AG09319 (cell line): Measurements from ENCODE around the genes ADAMTS17 and LINS1.

DNA sequence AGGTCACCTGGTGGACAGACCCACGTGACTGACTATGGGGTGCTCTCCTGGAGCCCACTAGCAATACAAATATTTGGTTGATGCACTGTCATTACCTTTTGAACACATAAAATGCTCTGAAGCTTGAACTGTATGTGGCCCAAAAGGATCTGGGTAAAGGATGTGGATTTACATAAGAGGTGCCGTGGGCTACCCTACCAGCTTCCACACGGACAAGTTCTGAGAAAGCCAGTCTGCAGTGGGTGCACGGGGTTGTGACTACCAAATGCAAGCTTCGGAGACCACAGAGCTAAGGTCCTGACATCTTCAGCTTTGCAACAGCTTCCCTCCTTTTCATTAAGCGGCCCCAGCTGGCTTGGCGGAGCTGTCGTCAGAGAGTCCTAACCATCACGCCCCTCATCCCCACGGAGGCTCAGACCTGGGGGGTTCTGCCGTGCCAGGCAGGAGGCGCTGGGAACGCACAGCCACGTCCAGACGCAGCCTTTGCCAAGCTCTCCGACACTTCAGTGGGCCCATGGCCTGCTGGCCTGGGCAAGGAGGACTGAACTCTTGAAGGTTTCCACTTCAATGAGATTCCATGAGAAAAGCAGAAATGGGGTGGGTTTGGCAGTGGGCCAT is 228.3 kb downstream of the ADAMTS17 start:
- RRBS: no CpG with 5 or more reads among the region's 16 CpGs

- RRBS: 76% methylated on average over 4 of the region's 18 CpGs
Measured at GRCh38 chr15:100116377-100117341, 225.1 kb downstream of the ADAMTS17 start.

DNA sequence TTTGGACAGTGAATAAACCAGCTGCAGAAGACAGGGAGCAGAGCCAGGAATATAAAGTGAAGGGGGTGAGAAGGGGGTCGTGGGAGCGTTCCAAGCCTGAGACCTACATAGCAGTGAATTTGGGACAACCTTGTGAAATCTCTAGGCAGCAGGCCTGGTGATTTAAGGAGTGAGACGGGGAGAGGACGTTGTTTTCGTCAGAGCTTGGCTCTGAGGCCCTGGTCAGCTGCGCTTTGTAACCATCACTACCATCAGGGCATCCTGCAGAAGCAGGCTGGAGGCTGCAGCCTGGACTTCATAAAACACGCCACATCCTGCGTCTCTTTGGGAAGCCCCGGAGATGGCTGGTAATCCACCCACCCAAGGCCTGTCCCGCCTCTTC is 215.9 kb downstream of the ADAMTS17 start:
- RRBS: no CpG with 5 or more reads among the region's 10 CpGs

DNA sequence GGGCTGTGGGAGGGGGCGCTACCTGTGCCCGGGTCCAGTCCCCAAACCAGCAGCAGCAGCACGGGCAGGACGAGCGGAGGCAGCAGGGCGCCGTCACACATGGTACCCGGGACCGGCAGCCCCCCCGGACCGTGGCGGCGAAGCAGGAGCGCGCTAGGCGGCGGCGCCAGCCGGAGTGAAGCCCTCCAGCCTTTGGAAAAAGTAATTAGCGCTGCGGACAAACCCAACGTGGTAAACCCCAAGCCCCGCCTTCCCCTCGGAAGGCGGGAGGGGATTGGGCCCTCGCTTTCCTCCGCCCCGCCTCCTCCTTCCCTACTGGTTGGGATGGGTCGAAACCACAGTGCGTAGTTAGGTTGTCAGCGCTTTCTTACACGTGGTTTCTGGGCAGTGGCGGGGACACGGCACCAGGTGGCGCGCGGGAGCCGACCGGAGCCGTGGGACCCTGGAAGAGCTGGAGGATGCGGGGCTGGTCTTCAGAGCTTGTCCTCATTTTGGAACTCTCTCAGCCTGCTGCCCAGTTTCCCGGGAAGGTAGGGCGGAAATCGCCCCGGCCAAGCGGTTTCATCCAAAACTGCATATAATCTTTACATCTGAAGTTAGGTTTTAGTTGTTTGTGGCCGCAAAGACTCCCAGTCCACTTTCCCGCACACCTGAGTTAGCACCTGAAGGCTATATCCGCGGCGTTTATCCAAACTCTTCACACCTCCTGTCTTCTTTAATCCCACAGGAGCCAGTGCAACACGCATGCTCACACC is at the start of gene ADAMTS17:
TSS of gene ADAMTS17 (minus strand) at position 177 of the 755 bp plus-strand sequence.
- RRBS: 3% methylated on average over 21 of the region's 52 CpGs

- RRBS: no CpG with 5 or more reads among the region's 2 CpGs
Measured at GRCh38 chr15:100517145-100517683, 11.5 kb downstream of the CERS3 start.

DNA sequence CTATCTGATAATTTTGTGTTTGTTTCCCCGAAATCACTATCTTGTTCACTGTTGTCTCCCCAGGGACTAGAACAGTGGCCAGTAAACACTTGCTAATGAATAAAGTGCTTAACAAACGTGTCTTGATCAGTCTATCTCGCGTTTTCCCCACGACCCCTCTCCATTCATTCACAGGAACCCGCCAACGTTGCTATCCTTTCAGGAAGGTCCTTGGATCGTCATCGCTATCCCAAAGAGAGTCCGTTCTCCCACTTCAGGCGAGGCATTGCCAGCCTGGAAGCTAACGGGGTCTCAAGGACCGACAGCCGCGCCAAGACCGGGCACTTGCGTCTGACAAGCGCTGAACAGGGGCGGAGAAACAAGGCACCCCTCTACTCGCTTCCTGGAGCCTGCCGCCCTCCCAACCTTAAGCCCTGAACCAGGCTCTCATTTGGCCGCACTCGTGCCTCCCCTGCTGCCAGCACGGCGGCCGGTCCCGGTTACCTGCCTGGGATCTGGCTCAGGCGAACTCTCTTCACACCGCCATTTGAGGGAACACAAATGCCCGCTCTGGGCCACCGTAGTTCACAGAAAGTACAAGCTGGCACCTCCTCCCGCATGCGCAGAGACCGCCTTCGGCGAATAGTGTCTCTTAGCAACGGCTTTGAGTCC is at the start of gene LINS1:
TSS of gene LINS1 (minus strand) at position 551 of the 651 bp plus-strand sequence.
- RRBS: no CpG with 5 or more reads among the region's 37 CpGs

DNA sequence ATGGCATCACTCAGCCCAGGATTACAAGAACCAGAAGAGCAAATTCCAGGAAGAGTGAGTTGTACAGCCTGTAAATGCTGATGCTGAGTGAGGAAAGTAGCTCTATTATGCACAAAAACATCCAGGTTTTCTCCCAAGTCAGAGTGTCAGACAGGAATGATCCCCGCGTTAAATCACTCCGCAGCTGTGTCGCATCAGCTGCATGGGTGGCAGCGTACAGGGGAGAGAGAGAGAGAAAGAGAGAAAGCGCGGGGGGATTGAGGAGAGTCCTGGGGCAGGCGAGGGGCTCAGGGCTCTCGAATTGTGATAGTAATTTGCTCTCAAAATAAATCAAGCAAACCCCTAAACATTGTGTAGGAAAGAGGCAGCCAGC is 85.5 kb downstream of the ASB7 start:
- RRBS: no CpG with 5 or more reads among the region's 9 CpGs

DNA sequence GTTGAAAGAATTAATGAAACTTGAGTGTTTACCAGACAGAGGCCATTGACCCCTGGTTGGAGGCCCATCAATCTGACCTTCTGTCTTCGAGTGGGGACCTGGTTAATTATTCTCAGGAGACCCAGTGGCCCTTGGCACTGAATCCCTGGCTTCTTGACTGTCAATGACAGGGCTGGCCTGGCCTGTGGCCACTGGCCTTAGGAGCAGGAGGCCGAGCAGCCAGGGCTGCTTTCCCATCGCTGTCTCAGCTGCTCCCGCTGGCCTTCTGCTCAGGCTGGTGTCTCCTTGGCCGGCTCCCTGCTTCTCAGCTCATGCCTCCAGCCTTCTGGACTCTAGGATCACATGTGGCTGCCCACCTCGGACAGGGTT is 113.5 kb downstream of the ASB7 start:
- RRBS: no CpG with 5 or more reads among the region's 6 CpGs

DNA sequence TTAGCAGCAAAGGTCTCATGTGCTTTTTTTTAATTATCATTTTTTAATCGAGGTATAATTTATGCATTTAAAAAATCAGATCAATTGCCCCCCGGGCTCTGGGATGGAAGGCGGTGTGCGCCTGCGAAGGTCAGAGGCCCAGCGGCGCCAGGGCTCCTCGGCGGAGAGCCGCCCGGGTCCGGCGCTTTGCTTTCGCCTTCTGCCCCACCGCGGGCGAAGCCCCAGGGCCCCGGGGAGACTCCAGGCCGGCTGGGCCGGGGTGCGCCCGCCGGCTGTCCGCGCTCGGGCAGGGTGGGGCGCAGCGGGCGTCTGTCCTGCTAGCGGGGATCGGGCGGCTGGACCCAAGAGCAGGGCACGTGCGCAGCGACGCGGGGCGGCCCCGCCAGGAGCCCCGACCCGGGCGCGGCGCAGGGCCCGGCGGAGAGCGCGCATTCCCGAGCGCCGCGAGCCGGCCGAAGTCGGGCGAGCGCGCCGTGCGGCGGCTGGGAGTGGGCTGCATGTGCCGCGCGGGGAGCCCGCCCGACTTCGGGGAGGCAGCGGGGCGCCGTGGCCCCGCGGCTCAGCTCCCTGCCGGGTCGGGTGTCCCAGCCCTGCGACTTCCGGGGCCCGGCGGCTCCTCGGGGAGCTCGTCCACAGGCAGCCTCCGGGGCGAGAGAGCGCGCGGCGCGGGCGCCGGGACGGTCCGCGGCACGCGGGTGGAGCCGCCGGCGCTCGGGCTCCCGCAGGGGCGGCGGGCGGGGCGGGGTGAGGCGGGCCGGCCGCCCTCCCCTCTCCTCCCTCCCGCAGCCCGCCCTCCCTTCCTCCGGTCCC is 480 bp upstream of the ALDH1A3 start:
- RRBS: 25% methylated on average over 33 of the region's 109 CpGs

DNA sequence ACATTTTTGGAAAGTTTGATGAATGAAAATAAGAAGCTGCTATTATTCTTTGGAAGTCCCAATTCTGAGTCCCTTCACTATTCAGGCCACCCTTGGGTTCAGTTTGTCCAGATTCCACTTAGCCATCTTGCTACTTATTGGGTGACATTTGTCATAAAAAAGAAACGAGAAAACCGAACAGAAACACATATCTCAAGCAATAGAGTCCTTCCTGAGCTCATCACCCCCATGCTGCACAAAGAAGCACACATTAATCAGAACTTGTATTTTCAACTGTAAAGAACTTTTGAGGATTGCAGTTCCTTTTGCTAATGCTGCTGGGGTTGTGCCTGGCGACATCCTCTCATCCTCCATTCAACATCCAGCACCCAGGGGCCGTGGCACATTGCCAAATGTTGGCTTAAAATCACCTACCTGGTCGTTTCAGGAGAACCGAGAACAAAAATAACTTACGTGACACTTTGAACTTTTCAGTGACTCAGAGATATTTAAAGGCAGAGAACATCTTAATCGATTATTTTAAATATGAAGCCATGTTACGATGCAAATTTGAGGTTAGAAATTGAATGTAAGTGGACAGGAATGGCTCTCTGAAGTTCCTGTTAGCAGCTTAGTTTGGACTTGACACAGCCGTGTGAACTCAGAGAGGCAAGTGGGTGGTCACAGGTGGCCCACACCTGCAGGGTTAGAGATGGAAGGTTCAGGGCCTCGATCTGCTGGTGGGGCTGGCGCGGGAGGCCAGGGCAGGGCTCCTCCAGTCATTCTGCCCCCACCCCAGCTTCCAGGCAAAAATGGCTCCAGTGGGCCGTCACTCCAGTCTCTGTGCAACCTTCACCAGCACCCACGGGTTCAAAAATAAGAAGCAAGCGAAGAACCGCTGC is 12.0 kb downstream of the LRRK1 start:
- RRBS: no CpG with 5 or more reads among the region's 17 CpGs

- RRBS: no CpG with 5 or more reads among the region's 28 CpGs
Measured at GRCh38 chr15:101177861-101178650, 73.8 kb downstream of the CHSY1 start.

- RRBS: no CpG with 5 or more reads among the region's 14 CpGs
Measured at GRCh38 chr15:101201075-101202285, 50.4 kb downstream of the CHSY1 start.

DNA sequence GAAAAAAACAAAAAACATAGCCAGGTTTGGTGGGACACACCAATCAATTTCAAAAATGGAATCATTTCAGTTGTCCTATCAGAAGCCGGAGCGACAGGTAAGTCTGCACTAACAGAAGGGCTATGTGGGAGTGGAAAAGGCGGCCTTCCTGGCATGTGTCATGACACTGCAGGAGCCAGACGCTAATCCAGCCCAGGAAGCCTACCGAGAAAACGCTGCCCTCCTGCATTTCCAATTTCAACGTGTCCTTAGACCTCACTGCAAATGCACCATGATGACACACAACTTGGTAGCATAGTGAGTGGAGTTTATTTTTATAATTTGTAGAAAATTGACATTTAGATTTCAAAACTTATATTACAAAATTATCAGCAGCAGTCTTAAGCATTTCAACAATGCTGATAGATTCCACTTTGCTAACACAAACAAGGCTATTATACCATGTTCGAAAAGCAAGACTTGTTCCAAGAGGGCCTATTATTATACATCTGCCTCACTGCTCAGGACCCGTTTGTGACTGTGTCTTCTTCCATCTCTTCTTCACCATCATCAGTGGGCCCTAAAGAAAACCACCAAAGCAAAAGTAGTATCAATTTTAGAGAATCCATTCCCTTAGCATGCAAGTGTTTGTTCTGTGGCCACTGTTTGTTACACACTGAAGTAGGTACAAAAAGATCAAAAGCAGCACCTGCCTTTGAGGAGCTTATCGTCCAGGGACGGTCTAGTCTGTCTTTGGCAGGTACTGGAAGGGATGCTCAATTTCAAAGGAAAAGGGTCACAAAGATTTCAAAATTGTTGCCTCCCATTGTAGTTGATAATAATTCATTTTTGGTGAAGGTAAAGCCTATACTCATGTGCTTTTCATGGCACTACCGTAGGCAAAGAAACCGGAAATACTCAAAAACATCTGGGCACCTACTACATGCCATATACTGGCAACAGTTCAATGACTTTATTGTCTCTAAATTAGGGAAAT is 4.2 kb upstream of the SELENOS start:
- RRBS: no CpG with 5 or more reads among the region's 13 CpGs

GRCh38 chr15:101522118-101522516 is 32.6 kb upstream of the PCSK6 start:
- RRBS: no CpG with 5 or more reads among the region's 11 CpGs

- RRBS: no CpG with 5 or more reads among the region's 11 CpGs
Measured at GRCh38 chr15:101568926-101569401, 79.5 kb upstream of the PCSK6 start.

DNA sequence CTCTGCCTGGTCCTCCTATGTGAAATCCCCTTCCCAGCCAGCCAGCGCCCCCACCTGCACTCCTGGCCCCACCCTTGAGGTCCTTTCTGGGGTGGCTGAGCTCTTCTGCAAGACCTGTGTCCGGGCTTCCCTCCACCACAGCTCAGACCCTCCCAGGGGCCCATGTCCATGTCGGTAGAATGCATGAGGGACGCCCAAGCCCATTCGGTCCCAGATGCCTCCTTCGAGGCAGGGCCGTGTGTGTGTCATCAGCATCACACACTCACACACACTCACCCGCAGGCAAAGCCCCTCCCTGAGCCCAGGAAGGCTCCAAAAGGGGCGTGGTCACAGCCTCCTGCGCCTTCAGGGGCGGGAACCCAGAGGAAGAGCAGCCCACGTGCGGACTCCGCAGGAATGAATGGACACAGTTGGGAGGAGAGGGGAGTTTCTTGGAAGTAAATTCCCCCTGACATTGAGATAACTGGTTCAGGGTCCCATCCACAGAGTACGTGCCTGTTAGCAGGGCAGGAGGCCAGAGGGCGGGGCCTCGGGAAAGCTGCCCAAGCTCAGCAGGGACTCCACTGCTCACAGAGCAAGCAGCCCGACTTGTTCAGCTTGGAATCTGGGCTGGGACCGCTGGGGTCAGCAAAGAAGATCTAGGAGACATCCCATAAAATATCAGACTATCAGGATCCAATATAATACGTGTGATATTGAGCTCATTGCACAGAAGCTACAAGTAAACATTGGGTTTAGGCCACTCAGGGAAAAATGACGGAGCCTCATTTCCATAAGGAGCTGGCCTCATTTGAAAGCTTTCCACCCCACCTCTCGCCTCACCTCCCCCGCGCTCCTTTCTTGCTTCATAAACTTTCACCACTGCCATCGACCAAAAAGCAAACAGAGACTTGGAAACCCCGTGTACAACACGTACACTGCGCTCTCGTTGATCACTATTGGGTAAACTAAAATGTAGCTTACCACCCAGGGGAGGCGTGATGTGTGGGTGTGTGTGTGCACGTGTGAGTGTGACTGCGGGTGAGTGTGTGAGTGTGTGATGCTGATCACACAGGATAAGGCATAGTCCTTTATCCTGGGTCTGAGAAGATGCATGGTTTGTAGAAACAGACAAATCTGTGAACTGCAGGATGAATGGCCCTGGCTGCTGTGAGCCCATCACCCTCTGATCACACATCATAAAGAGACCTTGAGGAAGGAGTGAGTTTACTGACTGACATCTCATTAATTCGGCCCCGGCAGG is 36.0 kb downstream of the TM2D3 start:
- RRBS: no CpG with 5 or more reads among the region's 34 CpGs

- RRBS: no CpG with 5 or more reads among the region's 2 CpGs
Measured at GRCh38 chr15:101625918-101626300, 26.3 kb downstream of the TM2D3 start.

GRCh38 chr15:101654914-101655352 is 2.8 kb upstream of the TM2D3 start:
- RRBS: no CpG with 5 or more reads among the region's 8 CpGs